A375 (cell line): ENCODE measurements around the genes OGFR and BHLHE23.

DNA sequence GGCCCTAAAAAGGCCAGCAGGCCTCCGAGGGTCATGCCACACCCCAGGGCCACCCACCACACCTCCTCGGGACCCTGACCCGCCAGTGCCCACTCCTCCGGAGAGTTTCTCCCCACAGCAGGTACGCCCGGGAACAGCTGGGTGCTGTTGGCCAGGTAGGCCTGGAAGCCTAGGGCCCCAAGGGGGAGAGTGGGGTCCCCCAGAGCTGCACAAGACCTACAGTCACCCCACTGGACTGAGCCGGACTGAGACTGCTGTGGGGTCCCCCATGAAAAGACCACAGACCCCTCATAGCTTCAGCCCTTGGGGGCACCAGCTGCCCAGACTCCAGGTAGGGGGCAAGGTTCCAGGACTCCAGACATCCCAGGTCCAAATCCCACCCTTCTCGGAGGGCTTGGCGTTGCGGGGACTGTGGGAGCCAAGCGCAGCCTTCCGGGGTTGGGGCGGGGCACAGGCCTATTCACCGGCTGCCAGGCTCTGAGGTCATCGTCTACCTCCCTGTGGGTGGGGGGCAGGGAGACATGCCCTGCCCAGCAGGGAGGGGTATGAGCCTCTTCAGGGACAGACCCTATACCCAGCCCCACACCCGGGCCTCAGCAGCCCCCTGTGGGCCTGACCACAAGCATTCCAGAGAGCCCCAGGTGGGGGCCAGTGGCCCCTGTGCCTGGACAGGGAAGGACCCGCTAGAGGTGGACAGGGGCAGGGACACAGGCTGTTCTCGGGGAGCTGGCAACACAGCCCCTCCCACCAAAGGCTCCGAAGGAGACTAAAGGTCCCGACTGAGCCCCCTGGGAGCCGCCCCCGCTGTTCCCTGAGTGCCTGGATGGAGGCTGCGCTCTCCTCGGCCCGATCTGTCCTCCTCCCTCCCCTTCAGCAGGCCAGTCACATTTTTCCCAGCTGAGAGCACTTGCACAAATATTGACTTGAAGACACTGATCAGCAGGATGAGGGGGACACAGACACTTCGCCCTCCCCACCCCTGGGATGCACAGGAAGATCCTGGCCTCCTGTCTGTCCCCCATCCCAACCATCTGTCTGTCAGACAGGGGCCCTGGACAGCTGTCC is 11.6 kb downstream of the LAMA5 start:
- RAMPAGE, long total RNA = no peak

DNA sequence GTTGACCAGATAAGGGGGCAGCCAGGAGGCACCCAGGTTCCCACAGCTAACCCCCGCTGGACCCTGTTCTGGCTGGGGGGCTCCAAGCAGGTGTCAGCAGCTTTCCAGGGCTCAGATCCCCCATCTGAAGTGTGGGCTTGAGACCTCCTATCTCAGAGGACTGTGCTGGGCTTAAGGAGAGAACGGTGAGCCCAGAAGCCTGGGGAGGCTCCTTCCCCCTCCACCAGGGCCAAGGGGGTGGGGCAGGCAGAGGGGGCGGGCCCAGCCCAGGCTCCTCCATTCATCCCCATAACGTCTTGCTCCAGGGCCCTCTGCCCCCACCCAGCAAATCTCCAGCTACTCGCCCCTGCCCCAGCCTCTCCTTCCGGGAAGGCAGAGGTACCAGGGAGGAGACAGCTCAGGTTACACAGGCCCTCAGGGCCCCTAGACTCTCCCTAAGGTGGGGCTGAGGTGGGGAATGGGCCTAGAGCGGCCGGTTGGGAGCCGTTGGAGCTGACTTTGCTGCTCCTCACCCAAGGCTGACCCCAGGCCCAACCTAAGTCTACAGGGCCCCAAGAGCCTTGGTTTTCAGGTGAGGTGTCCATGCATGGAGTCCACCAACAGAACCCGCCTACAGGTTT is 1.3 kb downstream of the LAMA5 start:
- RAMPAGE, long total RNA = no peak

DNA sequence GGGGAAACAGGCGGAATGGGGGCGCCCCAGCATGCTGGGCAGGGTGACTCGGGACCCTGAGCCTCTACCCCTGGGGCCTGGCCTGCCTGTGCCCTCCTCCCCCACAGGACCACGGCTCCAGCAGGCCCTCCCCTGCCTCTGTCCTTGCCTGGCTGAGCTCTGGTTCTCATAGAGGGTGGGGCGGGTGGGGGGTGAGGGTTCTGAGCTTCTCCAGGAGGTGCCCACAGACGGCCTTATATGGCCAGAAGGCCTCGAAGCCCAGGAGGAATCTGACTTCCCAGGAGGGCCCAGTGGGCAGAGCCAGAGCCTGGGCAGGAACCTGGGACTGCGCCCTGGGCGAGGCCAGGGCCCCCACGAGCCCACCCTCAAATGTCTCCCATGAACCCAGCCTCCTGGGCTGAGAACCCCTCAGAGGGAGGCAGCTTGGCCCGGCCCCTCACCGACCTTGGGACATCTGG is 5.2 kb upstream of the LAMA5 start:
- RAMPAGE, long total RNA = no peak

DNA sequence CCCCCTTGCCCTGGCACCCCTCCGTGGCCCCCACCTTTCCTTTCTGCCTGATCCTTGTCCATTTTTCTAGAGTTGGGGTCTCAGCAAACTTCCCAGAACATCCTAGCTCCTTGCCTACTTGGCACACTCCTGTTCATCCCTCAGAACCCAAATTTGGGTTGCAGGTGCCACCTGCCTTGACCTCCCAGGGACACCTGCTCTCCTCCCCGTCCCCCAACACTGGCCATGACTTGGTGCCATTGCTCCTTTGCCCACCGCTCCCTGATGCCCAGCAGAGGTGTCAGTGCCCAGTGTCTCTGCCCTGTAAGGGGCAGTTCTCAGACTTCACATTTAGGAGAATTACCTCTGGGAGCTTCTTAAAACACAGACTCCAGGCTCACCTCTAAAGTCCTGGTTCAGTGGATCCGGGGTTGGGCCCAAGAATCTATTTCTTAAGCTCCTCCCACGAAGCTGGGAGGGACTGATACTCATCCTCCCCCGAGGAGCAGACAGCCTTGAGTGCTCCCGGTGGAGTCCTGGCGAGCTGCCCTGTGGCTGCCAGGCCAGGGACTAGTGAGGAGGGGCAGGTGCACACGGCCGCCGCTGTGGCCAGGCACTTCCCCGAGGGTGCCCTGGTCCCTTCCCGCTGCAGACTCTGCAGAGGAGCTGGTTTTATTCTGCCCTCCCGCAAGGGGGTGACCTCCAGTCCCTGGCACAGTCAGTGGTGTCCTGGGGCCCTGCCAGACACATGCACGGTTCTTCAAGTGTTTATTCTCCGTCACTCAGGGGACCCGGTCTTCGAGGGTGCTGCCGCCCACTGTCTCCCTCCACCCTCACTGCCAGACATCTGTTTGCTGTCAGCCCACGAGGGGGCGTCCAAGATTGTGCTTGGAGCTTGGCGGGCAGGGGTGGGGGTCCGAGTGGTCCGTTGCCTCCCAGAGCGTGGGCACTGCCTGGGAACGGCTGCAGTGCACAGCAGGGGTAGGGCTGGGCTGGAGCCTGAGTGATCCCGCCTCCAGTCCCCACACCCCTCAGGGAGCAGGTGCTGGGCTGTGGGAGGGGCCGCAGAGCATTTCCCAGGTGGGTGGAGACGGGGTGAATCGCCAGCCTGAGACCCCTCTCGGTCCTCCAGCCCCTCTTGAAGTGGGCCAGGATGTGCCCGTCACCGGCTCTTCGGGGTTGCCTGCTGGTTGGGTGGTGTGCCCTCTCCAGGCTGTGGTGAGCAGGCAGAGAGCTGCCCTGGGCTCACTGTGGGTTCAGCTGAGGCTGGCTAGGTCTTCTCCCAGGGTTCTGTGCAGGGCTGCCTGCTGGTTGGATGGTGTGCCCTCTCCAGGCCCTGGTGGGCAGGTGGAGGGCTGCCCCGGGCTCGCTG is 2.9 kb upstream of the CABLES2 start:
- RAMPAGE, long total RNA = no peak

DNA sequence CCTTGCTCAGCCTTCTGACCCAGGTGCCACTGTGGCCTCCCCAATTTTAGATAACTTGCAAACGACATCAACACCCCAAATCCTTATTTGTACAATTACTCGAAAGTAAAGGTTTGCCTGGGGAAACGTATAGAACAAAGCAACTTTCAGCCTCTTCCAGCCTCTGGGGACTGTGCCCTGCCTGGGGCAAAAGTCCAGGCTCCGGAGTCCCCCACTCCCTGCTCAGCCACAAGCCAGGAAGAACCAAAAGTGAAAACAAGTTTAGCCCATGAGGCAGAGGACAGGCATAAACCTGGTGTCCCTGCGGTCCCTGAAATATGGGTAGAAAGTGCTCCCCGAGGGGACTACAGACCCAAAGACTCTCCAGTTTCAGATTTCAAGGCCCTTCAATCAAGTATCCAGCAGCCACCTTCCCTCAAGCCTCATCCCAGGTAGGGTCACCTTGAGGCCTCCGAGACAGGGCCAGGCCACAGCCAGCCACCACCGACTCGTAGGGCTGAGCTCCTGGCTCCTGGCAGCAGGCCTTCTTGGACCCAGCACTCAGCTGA is 3.2 kb downstream of the GATA5 start:
- RAMPAGE, long total RNA = no peak

DNA sequence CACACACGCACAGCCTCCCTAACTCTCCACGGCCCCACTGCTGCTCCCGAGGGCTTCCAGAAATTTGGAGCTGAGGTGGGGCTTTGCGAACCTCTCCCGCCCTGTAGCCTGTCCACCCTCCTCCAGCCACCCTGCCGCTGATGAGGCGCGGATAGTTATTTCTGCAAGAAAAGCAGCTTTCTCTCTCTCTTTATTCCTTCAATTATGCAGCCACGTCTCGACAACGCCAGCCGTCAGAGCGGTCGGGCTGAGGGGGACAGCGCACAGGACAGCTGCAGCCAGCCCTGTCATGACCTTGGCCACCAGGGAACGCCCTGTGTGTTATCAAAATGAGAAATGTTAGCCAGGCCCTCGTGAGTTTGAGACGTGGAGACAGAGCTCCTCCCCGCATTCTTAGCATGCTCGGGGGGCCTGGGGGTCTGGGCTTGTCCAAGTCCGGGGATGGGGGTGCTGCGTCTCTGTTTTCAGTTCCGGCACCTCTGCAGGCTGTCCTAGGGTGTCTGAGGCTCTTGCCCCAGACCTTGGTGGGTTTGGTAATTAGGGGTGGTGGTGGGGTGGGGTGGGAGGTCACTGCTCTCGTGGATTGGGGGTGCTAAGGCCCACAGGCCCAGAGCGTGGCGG is 54.1 kb upstream of the GATA5 start:
- RAMPAGE, long total RNA = no peak

GRCh38 chr20:62595281-62596281 is 46.7 kb upstream of the SLCO4A1 start:
- RAMPAGE, long total RNA = no peak

- RAMPAGE, long total RNA = no peak
Observed at GRCh38 chr20:62605994-62606459, 36.3 kb upstream of the SLCO4A1 start.

GRCh38 chr20:62617086-62617500 is 25.2 kb upstream of the SLCO4A1 start:
- RAMPAGE, long total RNA = no peak

- RAMPAGE, long total RNA = no peak
Observed at GRCh38 chr20:62621177-62621739, 21.0 kb upstream of the SLCO4A1 start.

- RAMPAGE, long total RNA = no peak
Observed at GRCh38 chr20:62627982-62628682, 14.2 kb upstream of the SLCO4A1 start.

GRCh38 chr20:62672082-62672356 is 29.7 kb downstream of the SLCO4A1 start:
- RAMPAGE, long total RNA = no peak

GRCh38 chr20:62804366-62805137 is at the start of gene OGFR:
TSS of gene OGFR (plus strand) at chr20:62804835.
- RAMPAGE, long total RNA = no peak

GRCh38 chr20:62905810-62906634 is 20.3 kb downstream of the DIDO1 start:
- RAMPAGE, long total RNA = no peak

- RAMPAGE, long total RNA = no peak
Observed at GRCh38 chr20:62927852-62928941, 1.9 kb upstream of the DIDO1 start.

GRCh38 chr20:63006745-63007600 is at the start of gene BHLHE23:
TSS of gene BHLHE23 (minus strand) at chr20:63006964.
- RAMPAGE, long total RNA = no peak

- RAMPAGE, long total RNA = no peak
Observed at GRCh38 chr20:63284503-63285012, 8.4 kb upstream of the COL20A1 start.

DNA sequence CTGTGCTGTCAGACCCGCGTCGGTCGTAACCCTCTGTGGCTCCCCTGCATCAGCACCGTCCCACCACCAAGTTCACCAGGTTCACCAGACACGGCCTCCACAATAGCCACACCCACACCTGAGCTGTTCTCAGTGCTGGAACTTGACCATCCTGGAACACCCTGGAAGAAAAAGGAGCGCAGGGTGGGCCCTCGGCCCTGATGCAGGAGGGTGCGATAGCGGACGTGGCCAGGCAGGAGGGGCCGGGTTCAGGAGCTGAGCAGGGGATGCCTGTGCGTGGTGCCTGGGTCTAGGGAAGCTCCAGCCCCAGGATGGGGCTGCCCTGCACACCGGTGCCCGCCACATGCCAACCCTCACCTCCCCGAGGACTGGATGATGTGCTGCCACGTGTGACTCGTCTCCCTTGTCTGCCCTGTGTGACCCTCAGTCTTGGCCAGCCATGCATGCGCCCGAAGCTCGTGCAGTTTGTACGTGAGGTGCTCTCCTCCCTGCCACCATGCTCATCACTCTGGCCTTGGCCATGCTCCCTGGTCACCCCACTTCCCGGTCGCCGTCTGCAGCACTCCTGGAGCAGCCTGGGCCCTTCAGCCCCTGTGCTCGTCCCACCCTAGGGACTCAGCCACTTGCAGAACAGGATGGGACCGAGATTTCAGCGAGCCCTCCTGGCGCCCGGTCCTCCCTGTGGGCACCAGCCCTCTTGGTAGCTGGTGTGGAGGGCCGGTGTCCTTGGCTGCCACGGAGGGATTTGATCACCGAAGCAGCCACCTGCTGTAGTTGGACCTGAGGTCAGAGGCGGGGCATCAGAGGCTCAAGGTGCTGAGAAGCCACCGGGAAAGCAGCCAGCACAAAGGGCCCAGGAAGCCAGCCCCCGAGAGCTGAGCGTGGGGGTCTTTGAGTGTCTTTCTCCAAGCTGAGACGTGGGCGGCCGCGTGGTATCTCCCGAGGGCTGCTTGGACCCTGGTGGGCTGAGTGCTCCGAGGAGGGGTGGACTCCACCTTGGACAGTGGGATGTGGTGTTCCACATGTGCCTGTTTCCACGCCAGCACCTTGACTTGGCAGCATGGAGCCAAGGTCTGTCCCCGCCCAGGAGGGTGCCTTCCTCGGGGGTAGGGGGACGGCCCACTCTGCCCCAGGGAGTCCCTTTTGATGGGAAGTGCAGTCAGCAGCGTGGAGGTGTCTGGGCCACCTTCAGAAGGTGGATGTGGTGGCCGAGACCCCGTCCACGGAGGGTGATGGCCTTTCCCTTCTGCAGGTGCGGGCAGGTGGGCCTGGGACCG is 4.1 kb upstream of the COL20A1 start:
- RAMPAGE, long total RNA = no peak

- RAMPAGE, long total RNA = no peak
Observed at GRCh38 chr20:63290766-63291333, 2.1 kb upstream of the COL20A1 start.

GRCh38 chr20:63434648-63435229 is 37.7 kb downstream of the KCNQ2 start:
- RAMPAGE, long total RNA = no peak